ENCODE results near the genes TNFRSF4, AURKAIP1, MRPL20 and ATAD3C.

DNA sequence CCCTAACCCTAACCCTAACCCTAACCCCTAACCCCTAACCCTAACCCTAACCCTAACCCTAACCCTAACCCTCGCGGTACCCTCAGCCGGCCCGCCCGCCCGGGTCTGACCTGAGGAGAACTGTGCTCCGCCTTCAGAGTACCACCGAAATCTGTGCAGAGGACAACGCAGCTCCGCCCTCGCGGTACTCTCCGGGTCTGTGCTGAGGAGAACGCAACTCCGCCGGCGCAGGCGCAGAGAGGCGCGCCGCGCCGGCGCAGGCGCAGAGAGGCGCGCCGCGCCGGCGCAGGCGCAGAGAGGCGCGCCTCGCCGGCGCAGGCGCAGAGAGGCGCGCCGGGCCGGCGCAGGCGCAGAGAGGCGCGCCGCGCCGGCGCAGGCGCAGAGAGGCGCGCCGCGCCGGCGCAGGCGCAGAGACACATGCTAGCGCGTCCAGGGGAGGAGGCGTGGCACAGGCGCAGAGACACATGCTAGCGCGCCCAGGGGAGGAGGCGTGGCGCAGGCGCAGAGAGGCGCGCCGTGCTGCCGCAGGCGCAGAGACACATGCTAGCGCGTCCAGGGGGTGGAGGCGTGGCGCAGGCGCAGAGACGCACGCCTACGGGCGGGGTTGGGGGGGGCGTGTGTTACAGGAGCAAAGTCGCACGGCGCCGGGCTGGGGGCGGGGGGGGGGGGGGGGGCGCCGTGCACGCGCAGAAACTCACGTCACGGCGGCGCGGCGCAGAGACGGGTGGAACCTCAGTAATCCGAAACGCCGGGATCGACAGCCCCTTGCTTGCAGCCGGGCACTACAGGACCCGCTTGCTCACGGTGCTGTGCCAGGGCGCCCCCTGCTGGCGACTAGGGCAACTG lies 115.9 kb downstream of the OR4F5 start:
- RRBS, result no CpG with 5 or more reads among the region's 107 CpGs

- RRBS, result no CpG with 5 or more reads among the region's 19 CpGs
Measured at GRCh38 chr1:191339-192075, 126.3 kb downstream of the OR4F5 start.

DNA sequence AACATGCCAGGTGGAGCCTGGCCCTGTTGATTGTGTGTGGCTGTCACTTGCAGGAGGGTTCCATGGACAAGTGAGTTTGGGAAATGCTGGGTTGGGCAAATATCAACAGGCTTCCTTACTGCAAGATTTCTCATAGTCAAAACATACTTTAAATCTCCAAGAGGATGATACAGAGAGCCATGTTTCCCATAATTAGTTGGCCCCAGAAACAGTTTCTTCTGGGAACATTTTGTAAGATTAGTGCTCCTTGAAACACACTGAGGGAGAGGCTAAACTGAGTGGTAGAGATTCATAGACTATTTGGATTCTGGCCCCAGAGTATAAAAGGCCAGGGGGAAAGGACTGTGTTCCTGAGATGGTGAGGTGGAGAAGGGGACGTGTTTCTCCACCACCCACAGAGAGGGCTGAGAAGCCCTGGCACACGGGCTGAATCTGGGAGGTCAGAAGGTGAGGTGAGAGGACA lies 76.8 kb upstream of the SAMD11 start:
- RRBS, result no CpG with 5 or more reads among the region's 2 CpGs

GRCh38 chr1:940064-940677 lies 16.4 kb downstream of the SAMD11 start:
- RRBS, result 6% methylated on average over 33 of the region's 64 CpGs

- RRBS, result no CpG with 5 or more reads among the region's 16 CpGs
Measured at GRCh38 chr1:1023581-1024037, 3.7 kb downstream of the AGRN start.

DNA sequence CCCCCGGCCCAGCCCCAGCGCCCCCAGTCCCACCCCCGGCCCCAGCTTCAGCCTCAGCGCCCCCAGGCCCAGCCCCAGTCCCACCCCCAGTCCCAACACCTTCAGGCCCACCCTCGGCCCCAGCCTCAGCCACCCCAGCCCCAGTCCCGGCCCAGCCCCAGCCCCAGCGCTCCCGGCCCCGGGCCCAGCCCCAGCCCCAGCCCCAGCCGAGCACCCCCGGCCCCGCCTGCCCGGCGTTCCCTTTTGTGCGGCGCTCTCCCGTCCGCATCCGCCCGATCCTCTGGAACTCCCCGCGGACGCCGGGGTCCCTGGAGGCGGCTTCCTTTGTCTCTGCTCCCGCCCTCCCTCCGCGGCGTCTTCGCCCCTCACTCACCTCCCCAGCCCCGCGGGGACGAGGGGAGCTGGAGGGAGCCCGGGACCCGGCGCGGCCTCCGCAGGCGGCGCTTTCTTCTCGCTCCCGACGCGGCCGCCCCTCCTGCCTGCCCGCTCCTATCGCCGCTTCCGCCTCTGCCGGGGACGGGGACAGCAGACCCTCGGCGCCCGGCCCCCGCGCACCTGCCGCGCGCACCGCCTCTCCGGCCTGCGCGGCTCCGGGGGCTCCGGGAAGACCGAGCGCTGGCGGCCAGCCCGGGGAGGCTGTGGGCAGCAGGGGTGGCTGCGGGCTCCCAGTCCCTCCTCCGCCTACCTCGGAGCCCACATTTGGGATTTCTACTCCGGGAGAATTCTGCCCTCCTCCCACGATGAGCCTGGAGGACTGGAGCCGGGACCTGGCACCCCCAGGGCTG lies 13.9 kb downstream of the AGRN start:
- RRBS, result 21% methylated on average over 42 of the region's 75 CpGs

DNA sequence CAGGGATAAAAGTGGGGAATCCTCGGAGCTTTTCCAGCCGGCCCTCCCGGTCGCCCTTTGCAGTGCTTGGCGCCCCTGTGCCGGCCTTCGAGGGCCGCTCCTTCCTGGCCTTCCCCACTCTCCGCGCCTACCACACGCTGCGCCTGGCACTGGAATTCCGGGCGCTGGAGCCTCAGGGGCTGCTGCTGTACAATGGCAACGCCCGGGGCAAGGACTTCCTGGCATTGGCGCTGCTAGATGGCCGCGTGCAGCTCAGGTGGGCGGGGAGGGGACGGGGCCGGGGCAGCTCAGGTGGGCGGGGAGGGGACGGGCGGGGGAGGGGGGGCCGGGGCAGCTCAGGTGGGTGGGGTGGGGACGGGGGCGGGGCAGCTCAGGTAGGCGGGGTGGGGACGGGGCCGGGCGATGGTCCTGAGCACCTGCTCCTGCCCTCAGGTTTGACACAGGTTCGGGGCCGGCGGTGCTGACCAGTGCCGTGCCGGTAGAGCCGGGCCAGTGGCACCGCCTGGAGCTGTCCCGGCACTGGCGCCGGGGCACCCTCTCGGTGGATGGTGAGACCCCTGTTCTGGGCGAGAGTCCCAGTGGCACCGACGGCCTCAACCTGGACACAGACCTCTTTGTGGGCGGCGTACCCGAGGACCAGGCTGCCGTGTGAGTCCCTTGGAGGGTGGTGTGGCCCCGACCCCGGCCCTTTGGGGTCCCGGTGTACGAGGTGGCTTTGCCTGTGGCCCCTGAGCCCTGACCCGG lies 25.1 kb downstream of the RNF223 start:
- RRBS, result 91% methylated on average over 20 of the region's 55 CpGs

DNA sequence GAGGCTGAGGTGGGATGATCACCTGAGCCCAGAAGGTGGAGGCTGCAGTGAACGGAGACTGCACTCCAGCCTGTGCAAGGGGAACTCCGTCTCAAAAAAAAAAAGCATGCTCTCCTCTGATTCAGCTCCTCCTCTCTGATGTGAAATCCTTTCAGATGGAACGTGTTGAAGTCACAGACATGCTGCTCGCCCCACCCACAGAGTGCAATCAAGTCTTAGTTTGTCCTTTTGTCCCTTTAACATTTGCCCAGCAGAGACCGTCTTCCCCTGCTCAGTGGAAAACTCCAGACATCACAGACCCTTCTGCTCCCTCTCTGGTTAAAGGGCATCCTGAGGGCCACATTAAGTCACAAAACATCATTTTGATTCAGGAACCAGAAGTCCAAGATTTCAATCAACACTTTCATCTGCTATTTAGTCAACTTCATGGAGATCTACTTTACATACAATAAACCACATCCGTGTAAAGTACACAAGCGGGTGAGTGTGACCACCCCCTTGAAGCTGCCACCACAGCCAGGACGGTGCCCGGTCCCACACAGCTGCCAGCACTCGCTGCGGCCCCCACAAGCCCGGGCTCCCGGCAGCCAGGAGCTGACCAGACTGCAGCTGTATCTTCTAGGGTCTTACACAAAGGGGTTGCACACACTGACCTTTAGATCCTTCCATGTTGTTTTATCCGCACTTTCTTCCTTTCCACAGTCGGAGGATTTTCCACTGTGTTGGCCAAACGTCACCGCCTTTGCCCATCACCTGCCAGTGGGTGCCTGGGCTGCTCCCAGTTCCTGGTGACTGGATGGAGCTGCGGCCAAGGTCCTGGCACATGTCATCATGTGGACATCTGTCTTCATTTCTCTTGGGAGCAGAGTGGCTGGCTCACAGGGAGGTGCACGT lies 19.1 kb upstream of the RNF223 start:
- RRBS, result 98% methylated on average over 4 of the region's 19 CpGs

DNA sequence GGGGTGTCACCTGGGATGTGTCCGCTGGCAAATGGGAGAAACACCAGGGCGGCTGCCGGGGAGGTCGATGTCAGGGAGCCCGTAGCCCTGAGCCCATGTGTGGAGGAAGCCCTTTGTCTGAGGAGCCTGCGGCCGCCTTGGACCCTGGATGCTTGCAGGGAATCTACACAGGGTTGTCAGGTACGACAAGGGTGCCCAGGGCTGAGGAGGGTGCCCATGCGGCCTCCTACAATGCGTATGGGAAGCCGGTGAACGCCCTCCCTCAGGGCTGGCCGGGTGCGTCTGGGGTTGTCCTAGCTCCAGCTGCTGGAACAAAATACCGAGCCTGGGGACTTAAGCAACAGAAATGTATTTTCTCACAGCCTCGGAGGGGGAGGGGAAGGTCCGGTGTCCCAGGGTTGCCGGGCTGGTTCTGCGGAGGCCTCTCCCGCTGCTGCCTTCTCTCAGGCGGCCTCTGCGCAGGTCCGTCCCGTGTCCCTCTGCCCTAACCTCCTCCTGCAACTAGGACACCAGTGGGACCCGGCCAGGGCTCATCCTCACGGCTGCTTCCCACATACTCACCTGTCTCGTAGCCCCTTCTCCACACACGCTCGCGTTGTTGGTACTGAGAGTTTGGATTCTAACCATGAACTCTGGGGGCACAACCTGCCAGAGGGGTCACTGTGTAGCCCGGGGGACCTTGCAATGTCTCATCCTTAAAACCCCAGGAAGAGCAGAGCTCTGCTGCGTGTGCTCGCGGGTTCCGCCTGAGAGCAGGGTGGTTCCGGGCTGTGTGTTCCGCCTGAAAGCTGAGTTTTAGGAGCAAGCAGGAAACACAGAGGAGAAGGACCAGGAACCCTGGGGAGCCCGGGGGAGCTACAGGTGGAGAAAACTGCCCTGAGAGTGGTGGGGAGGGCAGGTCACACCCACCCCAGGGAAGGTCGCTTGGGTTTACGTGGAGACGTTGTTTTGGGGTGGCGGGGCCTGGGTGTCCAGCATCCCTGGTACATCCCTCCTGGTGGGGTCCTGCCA lies 16.8 kb upstream of the C1orf159 start:
- RRBS, result 65% methylated on average over 7 of the region's 42 CpGs

GRCh38 chr1:1189012-1189458 lies 15.4 kb downstream of the TTLL10 start:
- RRBS, result no CpG with 5 or more reads among the region's 6 CpGs

DNA sequence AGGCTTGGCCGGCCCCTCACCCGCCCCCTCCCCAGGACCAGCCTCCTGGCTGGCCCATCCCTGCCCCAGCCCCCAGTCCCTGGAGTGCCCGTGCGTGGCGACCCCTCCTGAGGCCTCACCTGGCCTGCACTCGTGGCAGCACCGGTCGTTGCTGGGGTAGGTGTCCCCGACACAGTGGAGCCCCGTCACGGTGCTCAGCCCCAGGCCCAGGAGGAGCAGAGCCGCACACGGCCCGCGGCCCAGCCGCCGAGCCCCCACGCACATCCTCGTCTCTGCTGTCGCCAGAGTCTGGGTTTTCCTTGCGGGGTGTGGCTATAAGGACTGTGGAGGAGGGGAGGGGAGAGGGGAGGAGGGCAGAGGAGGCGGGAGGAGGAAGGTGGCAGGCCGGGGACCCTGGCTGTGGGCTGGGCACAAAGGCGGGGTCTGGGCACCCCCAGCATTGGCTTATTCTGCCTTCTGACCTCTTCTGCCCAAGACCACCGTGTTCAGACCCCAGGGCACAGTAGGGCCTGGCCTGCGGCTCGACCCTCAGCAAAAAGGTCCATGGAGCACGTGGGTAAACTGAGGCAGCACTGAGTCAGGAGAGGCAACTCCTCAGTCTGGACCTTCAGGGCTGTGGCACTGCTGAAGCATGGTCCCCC lies at the start of gene TNFRSF4:
Gene TNFRSF4 (minus strand): TSS at position 290 of the 641 bp plus-strand sequence.
- RRBS, result no CpG with 5 or more reads among the region's 28 CpGs

- RRBS, result 60% methylated on average over 8 of the region's 33 CpGs
Measured at GRCh38 chr1:1291785-1292397, 11.7 kb downstream of the SCNN1D start.

DNA sequence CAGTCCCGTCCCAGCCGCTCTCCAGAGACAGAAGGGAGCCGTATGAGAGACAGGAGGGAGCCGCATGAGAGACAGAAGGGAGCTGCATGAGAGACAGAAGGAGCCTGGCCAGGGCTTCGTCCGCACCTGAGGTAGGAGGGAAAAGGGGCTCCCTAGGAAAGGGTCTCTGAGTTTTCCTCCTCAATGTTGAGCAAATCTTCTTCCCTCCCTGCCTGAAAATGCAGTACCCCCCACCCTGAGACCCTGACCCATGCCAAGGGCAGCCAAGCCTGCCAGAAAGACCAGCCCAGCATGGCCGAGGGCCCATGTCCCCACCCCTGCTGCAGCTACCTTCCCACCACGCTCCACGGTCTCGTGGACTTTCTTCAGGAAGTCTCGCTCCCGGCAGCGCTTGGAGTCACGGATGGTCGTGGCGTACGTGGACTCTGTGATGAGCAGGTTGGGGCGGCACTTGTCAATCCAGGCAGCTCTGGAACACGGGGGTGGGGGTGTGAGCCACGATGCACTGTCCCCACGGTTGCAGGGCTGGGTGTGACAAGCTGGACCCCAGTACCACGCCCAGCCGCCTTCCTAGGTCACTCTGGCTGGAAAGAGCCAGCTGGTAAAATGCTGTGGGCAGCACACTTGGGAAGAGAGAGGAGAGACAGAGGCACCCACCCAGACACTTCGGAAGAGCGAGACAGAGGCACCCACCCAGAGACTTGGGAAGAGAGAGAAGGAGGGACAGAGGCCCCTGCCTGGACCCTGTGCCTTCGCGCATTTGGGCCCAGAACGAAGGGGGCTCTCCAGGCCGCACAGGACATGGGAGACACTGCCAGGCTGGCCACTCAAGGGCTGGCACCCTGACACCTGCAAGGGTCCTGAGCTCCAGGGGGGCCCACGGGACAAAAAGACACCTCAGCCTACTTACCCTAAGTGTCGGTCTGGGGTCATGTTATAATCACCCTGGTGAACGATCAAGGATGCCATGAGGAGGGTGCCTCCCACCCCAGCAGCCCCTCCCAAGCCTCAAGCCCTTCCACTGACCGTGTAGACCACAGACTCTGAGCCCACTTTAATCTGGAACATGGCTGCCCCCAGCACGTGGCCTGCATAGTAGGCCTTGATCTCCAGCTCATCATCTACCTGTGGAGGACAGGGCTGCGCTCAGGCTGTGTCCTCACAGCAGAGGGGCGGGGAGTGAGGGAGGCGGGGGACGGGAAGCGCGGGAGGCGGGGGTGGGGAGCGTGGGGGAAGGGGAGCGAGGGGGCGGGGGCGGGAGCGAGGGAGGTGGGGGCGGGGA lies 6.5 kb downstream of the PUSL1 start:
- RRBS, result no CpG with 5 or more reads among the region's 47 CpGs

DNA sequence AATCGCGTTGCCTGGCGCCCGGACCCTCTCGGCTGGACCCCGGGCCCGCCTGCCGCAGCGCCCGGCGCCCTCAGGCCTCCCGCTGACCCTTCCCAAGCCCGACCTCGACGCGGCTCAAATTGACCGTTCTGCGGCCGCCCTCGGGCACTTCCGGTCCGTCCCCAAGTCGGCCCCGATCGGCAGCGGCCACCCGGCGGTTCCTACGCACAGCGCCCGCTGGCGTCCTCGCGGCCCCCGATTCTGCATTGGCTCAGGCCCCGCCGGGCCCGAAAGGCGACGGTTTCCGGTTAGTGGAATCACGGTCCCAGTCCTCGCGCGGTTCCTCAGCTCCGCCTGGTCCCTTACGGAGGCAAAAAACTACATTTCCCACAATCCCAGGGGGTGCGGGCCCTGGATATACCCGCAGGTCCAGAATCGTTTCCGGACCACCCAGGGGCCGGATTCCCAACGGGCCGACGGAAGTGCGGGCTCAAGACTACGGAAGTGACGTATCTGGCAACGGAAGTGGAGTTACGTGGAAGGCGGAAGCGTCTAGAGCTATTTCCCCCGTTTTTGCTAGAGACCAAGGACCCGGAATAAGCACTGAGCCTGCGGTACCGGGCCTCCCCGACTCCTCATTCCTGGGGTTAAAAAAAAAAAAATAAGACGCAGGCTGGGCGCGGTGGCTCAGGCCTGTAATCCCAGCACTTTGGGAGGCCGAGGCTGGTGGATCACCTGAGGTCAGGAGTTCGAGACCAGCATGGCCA lies at the start of gene AURKAIP1:
Gene AURKAIP1 (minus strand): TSS at position 157 of the 746 bp plus-strand sequence.
- RRBS, result 3% methylated on average over 34 of the region's 72 CpGs

DNA sequence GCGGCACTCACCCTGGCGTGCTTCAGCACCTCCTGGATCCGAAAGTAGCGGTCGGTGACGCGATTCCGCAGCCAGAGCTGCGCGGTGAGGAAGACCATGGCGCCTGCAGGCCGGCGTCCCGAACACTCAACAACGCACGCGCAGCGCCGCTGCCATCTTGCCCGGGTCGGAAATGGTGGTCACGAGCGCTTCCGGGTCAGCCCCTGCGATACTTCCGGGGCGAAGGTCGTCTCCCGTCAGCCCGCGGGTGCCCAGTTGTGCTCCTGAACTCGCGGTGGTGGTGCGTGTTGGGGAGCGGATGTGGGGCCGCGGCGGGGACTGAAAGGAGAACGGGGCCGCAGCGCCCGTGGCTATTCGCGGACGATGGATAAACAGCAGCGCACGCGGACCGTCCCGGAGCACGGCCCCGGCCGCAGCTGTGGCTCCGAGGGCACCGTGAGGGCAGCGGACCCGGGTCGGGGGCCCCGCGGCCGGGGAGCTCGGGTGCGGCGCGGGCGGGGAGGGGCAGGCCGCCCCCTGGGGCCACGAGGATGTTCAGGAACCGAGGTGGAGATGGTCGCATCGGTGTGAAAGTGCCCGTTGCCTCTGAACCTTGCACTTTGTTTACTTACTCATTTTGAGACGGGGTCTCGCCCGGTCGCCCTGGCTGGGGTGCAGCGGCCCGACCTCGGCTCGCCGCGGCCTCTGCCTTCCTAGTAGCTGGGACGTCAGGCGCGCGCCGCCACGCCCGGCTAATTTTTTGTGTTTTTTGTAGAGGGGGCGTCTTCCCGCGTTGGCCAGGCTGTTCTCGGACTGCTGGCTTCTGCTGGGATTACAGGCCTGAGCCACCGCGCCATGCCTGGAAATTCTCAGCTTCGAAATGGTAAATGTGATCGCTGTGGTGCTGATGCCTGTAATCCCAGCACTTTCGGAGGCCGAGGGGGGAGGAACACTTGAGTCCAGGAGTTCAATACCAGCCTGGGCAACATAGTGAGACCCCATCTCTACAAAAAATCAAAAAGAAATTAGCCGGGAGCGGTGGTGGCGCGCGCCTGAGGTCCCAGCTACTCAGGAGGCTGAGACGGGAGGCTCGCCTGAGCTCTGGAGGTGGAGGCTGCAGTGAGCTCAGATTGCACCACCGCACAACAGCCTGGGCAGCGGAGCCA lies at the start of gene MRPL20:
Gene MRPL20 (minus strand): TSS at position 174 of the 1,145 bp plus-strand sequence.
- RRBS, result 2% methylated on average over 11 of the region's 108 CpGs

DNA sequence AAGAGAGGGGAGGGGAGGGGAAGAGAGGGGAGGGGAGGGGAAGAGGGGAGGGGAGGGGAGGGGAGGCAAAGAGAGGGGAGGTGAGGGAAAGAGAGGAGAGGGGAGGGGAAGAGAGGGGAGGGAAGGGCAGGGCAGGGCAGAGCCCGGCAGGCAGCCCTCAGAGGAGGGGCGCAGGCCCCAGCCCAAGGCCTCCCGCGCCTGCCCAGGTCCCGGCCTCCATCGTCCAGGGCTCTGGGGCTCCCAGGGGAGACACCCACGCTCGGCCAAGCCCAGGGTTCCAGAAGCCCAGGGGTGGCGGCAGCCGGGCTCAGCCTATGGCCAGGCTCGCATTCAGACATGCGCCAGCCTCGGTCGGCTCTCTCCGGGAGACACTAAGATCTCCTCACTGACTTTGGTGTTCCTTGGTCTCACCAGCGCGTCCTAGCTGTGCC lies 2.4 kb downstream of the TMEM88B start:
- RRBS, result 87% methylated on average over 13 of the region's 17 CpGs

DNA sequence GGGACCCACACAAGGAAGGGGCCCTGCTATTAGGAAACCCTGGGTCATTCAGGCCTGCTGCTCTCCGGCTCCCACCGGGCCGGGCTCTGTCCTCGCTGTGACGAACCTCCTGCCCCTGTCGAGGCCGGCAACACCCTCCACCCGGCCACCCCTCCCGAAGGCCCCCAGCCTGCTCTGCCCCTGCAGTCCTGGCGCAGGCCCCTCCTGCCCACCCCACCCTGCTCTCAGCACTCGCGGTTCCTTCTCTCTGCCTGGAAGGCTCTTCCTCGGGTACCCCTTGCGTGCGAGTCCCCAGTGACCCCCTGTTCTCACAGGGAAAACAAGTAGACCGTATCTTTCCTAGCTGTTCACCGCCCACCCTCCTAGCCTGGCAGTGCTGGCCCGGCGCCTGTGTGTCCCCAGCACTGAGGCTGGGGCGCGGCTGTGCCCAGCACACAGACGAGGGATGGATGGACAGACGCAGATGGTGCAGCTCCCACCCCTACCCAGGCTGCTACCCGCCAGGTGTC lies 3.2 kb upstream of the VWA1 start:
- RRBS, result 73% methylated on average over 3 of the region's 24 CpGs

GRCh38 chr1:1449339-1449793 lies at the start of gene ATAD3C:
Gene ATAD3C, plus strand, starts transcription at chr1:1449689.
- RRBS, result 83% methylated on average over 2 of the region's 9 CpGs

DNA sequence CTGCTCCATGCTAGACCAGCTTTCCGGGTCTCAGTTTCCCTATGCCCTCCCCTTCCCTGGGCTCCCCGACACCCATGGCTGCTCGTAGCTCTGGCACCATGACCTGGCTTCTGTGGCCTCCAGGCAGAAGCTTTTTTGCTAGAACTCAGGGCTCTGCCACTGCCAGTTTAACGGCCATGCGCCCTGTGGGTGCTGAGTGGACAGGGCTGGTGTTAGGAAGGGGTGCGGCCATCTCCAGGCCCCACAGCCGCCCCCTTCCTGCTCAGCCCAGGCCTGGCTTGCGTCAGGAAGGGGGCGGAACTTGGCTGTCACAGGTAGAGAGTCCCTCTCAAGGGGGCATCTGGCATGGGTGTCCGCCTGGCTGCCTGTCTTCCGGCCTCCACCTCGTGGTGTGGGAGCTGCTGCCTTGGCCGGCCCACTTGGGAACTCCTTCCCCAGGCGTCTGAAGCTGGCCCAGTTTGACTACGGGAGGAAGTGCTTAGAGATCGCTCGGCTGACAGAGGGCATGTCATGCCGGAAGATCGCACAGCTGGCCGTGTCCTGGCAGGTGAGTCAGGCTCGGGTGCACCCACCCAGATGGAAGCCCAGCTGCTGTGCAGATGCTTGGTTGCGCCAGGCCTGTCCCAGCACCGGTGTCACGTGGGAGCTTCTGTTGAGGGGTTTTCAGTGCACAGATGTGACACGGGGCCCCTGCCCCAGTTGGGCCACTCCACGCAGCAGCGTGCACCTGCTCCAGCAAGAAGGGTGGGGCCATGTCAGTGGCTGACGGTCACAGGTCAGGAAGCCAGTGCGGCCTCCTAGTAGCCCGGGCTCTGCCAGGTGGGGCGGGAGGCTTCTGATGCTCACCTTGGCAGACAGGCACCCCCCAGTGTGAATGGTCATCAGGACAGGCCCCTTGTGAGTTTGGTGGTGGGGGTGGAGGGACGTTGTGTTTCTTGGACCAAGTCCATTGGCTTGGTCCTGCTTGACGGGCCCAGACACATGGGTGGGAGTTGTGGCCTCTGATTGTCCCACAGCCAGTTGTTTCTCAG lies 9.1 kb upstream of the ATAD3B start:
- RRBS, result no CpG with 5 or more reads among the region's 33 CpGs

All from AG04449 (cell line).